HCT116 (cell line): ENCODE results near the gene SST.

DNA sequence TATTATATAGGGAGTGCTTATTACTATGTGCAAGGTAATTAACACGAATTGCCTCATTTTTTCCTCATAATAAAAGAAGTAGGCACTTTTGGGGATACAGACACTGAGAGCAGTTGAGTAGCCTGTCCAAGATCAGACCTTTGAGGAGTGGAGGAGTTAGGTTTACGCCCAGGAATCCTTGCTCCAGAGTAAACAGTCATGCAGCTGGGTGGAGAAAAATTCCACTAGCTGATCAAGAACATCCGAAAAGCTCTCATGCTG, 53.2 kb downstream of the ST6GAL1 start:
- RRBS: no CpG with 5 or more reads among the region's 3 CpGs

DNA sequence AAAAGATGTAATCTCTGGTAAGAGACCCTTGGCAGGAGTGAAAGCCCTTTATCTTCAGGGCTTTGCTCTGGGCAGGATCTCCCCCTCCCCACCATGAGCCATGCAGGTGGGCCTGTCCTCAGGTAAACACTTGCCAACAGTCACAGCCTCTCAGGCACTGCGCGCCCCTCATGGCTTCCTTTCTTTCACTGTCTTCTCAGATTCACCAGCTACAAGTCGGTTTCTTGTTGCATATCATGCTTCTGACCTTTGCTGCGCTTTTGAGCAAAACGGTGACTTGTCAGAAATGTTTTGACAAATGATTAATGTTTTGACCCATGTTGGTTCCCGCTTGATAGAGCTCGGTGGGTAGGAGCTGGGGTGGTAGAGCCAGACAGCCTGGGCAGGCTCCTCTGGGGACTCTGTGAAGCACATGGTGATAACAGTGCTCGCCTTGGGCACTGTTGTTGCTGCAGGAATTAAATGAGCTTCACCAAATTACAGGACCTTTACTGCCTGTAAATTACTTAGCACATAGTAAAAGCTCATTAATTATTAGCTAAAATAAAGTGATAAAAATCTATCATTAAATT, 95.7 kb downstream of the ST6GAL1 start:
- RRBS: no CpG with 5 or more reads among the region's 8 CpGs

DNA sequence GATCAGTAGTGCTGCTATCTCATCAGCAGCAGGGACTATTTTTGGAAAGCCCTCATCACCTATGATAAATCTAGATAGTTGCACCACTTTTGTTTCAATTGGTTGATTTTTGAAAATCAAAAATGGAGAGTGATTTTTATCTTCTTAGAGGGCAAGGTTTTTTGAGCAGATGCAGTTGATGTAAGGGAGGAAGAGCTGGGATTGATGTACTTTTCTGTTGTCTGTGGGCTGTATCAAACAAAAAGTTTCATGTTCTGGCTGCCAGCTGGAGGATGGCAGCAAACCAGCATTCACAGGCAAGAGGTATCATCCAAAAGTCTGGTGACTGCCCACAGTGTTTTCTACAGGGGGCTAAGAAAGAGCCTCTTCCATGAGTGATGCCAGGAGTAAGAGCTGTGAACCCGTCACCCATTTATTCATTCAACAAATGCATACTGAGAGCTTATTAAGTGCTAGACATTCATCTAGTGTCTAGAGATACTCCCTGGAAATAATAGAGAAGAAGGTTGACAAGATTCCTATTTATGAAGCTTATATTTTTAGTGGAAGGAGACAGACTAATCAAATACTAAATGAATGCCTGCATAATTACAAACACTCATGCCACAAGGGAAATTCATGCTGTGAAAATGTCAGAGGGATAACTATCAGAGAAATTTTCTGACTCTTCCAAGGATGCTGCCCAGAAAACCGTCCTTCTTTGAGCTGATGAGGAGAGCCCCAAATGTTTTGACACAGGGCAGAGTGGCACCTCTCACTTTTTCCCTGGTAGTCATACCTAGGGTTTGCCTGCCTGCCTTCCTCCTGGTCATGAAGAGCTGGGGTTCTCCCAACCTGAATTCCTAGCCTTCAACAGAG, 102.0 kb downstream of the ST6GAL1 start:
- RRBS: no CpG with 5 or more reads among the region's 2 CpGs

GRCh38 chr3:187276643-187276956, 14.9 kb downstream of the MASP1 start:
- RRBS: no CpG with 5 or more reads among the region's 3 CpGs

GRCh38 chr3:187670092-187670740, at the start of gene SST:
Gene SST, minus strand, starts transcription at chr3:187670394.
- RRBS: 60% methylated on average over 7 of the region's 32 CpGs

- RRBS: no CpG with 5 or more reads among the region's 12 CpGs
Observed at GRCh38 chr3:187728909-187729499, 16.3 kb downstream of the BCL6 start.

- RRBS: over 99% methylated on average over 4 of the region's 12 CpGs
Observed at GRCh38 chr3:187733187-187733827, 12.0 kb downstream of the BCL6 start.

GRCh38 chr3:187741817-187742041, 3.5 kb downstream of the BCL6 start:
- RRBS: no CpG with 5 or more reads among the region's 4 CpGs

DNA sequence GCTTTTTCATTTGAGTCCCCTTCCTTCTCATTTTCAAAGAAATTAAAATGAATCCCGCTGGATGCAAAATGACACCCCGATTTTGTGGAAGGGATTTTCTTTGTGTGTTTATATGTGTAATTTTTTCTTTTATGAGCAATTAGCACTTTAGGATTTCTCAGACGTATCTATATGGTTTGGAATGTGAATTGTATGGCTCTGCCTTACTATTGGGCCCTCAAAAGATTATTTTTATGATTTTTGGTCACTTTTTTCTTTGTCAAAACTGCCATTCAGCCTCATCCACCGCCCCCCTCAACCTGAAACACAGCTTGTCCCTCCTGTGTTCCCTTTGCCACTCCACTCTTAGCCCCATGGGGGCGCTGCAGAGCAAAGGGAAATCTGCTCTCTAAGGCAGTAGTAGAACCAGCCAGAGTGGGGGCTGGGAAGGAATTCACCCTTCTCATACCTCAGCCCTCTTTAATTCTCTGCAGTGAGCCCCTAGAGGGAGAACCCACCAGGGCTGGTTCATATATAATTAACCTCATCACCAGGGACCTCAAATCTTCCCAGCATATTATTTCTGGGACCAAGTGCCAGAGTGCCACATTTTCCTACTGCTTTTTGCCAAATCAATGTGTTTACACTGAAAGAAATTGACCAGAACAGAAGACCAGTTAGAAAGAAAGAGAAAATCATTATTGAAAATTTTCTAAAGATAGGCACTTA, 2.7 kb upstream of the BCL6 start:
- RRBS: no CpG with 5 or more reads among the region's 5 CpGs

DNA sequence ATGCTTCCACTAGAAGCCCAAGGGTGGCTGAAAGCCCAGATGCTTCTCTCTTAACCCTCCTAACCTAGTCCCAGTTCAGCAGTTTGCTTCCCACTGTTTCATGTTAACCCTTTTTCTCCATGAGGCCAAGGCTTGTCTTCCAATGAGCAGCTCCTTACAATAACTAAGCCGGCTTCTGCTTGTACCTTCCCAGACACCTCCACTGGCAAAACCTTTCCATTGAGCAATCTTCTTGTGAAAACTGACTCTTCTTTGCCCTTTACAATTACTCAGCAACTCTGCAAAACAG, 198.8 kb upstream of the LPP start:
- RRBS: no CpG with 5 or more reads among the region's 1 CpG

DNA sequence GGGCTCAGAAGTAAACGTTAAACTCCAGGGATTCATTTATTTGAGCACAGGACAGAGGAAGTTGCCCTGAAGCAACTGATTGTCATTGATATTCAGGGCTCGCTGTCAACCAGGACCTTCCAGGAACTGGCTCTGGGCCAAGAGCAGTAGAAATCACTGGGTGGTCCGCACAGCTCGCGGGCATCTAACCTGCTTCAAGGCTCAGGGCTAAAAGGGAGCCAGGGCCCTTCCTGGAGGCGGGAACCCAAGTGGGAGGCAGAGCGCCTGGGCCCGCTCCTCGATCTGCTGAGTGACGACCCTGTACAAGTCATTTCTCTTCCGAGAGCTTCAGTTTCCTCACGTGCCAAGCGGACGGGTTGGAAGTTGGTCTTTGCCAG, 994 bp upstream of the LPP start:
- RRBS: no CpG with 5 or more reads among the region's 14 CpGs

- RRBS: no CpG with 5 or more reads among the region's 9 CpGs
Observed at GRCh38 chr3:188158781-188159365, 4.9 kb downstream of the LPP start.

DNA sequence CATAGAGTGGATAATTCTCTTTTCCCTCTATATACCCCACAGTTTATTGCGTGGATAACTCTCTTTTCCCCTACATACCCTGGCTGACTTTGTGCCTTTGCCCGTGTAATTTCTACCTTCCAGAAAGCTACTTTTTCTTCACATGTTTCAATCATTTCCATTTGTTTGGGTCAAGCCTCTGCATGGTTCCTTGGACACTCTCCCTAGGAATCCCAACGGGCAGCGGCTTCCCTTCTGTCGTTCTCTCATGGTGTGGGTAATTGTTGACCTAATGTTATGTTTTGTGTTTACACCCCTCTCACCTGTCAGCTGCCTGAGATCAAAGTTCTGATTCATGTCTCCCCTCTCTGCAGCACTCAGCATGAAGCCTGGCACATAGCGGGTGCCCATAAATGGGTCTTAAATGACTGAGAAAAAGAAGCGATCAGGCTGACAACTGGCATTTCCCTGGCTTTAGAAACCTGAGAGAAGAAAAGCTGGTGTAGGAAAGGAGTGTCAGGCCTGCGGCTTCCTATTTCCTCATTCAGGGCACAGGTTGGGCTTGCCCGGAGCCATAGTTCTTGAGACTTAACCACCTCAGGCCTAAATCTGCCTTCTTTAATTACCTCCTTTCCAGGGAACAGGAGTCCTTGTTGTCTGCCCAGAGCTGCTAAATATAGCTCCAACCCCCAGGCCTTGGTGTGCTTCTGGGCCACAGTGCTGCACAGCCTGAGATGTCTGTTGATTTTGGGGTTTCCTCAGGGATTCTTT, 31.7 kb downstream of the LPP start:
- RRBS: no CpG with 5 or more reads among the region's 9 CpGs

DNA sequence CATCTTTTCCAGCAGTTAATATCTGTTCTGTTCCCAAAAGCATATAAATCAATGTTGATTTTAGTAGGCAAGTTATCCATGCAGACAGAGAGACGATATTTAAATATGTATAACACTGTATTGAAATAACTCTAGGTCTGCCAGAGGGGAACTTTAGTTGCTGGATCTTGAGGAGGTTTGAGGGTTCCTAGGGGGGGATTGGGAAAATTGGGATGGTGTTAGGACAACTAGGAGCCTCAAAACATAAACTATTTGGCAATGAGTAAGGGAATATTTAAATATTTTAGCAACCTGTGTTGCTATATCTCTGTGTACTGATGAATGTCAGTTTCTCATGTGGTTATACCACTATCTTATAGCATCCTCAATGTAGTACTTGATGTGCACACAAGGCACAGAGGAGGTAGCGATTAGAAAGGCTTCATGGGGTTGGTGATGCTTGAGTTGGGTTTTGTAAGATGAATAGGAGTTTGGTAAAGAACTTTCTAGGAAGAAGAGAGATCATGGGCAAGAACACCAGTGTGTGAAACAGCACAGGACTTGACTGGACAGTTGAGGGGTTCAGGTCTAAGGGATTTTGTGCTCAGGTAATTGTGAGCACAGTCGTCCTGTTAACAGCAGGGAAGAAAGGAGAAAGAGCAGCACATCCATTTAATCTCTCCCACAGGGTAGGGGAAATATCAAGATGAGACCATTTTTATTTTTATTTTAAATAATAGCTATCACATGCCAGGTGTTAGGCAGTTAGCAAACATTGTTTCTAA, 38.0 kb downstream of the LPP start:
- RRBS: no CpG with 5 or more reads among the region's 3 CpGs

DNA sequence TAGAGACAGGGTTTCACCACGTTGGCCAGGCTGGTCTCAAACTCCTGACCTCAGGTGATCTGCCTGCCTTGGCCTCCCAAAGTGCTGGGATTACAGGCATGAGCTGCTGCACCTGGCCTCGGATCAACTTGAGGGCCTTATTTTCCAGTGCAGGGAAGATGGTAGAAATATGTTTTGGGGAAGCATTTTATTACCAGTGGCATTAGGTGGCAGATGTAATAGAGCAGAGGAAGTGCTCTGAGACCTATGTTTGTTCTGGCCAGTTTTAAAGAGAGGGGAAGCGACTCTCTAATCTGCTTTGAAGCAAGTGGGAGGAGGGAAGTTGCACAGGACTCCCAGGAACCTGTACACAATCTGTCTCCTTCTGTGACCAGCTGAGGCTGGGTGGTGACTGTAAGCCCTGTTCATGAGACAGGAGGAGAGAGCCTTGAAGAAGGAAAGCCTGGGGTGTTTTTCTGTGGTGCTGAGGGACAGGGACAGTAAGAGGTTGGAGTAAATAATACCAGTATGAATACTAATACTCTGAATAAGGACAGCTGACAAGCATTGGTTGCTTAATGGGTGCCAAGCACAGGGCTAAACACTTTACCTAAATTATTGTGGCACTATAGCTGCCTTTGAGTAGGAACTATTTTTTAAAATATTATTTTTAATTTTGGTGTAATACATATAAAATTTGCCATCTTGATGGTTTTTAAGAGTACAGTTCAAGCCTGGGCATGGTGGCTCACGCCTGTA, 60.5 kb downstream of the LPP start:
- RRBS: no CpG with 5 or more reads among the region's 4 CpGs

GRCh38 chr3:188217607-188218400, 63.8 kb downstream of the LPP start:
- RRBS: no CpG with 5 or more reads among the region's 6 CpGs

DNA sequence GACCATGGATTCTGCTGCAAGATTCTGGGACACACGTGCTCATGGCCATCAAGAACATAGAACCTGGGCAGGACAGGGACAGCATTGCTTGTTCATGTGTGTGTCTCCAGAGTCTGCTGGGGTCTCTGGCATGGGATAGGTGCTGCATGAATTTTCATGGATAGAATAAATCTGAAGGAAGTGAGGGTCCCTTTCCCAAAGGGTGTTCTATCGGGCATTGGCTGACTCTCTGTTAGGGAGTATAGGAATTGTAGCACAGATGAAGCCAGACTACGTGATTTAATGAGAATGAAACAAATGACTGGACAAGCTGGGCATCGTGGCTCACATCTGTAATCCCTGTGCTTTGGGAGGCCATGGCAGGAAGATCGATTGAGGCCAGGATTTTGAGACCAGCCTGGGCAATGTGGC, 74.2 kb downstream of the LPP start:
- RRBS: no CpG with 5 or more reads among the region's 5 CpGs

DNA sequence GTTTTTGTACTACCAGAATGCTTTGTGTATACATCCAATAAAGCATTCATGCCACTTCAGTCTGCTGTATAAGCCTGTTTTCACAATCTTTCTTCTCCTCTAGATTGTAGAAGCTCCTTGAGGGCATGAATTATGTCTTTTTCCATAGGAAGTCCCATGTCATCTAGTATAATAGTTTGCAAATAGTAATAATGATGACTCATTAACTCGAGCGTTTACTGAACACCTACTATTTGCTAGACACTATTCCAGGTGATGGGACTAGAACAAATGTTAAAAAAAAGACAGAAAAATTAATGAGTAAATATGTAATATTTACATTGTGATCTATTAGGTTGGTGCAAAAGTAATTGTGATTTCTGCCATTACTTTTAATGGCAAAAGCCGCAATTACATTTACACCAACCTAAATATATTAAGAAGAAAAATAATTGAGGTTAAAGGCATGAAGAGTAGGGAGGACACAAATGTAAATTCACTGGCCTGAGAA, 81.9 kb downstream of the LPP start:
- RRBS: no CpG with 5 or more reads among the region's 3 CpGs

- RRBS: no CpG with 5 or more reads among the region's 3 CpGs
Observed at GRCh38 chr3:188283119-188283603, 129.2 kb downstream of the LPP start.

GRCh38 chr3:188345150-188345965, 191.4 kb downstream of the LPP start:
- RRBS: no CpG with 5 or more reads among the region's 6 CpGs